Peripheral blood mononuclear cell (primary cell): ENCODE results near the genes EEA1 and NUDT4.

DNA sequence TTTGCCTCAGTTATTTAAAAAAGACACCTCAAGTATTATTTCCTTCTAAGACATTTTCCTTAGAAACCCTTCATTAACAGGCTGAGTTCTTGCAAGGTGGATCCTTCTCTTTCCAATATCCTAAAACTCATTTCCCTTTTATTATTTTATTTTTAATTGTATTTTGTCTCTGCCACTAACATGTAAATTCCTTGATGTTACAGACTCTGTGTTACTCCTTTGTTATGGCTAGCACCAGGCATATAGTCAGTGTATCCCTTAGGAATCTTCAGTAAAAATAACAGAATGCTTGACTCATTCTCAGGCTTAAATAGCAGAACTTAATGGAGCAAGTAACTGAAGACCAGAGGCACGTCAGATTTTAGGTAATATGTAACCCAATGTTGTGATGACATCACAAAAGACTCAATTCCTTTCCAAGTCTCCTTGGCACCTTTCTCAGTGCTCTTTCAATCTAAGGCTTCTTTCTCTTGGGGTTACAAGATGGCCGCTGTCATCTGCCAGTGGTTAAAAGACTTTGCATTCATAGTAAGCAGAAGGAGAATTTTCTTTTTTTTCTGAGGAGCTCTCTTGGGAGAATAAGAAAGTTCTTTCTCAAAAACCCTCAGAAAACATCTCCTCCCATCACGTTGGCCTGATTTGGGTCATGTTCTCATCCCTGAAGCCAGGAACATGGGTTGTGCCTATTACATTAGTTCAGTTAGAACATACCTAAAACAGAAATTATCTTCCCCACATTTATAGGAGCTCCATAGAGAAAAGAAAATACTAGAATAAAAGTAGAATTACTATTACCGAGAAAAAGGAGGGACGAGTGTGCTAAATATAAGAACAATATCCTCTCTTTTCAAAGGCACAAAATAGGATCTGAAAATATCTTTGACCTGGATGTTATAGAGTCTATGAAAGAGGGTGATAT, 33.4 kb upstream of the DCN start:
- PRO-cap, 8 experiments = no peak in any of the 8 experiments

GRCh38 chr12:91240330-91240844, 57.8 kb upstream of the DCN start:
- PRO-cap, 8 experiments = no peak in any of the 8 experiments

GRCh38 chr12:91241595-91242017, 59.0 kb upstream of the DCN start:
- PRO-cap, 8 experiments = no peak in any of the 8 experiments

DNA sequence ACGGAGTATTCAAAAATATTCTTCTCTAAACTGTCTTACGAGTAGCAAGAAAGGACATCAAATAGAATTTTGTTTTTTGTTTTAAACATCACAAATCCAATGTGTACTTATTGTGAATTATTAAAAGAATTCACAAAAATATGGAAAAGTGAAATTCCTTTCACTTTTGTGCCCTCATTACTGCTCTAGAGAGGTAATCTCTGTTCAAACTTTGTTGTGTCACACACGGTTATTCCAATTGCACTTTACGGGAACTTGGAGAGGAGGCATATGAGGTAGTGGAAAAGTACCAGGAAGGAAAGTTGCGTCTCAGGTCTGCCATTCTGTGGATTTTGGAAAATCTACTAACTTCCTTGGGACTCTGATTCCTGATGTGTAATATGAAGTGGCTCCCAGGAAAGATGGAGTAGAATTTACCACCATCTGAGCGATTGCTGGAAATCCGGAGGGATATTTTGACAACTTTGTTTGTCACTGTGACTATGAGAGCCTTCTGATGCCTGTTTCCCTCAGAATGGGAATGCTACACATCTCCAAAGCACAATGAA, 90.9 kb upstream of the DCN start:
- PRO-cap, 8 experiments = no peak in any of the 8 experiments

DNA sequence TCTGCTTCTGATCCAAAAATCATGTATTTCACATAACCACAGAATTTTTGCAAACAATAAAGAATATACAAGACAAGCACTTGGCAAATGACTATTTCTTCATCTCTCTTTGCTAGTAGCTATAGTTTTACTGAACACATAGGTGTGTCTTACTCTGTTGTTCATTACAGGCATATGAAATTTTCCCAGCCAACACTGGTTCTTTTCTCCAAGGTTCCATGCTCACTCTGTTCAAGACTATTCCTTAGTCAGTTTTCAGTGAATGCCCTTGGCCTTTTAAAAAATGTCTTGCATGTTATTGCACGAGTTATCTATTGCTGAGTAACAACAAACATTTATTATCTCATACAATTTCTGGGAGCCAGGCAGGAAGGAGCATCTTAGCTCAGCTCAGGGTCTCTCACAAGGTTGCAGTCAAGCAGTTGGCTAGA, 223.6 kb downstream of the BTG1 start:
- PRO-cap, 8 experiments = no peak in any of the 8 experiments

DNA sequence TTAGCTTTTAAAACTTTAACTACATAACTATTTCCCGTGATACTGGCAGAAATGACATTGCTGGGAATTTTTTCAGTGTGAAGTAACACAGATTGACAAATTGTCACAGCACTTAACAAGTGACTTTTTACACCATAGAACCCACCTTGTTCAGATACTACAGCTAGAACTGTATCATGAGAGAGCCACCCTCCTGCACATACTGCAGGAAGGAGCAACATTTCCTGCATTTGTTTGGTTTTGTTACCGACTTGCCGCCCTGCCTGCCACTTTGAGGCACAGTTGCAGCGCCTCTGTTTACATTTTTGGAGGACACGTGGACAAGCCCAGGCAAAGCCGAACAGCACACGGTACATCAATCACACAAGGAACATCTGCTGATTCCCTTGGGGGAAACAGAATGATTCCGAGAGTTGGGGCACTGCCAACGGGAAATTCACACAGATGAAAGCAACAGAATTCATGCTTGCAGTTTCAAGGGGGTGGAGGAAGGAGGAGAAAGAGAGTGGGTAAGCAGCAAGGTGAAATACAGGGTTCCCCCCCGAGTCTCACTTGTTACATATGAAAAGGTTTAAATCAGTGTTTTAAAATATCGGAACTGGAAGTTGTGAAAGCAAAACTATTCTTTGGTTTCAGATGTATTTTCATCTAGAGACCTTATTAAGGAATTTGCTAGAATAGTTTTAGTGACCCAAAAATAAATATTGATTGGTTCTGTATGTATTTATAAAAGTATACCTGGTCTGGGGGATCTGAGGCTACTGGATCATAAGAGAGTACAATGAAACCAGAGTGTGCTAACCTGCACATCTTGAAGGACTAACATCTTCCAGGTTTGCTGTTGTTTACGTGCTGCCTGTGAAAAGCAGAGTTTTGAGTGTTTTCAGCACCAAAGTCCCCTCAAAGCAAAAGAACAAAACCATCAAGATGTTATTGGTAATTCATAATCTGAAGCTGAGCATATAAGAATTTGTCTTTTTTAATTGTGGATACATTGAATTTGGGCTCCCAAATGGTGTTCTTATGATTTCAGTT, 110.6 kb downstream of the BTG1 start:
- PRO-cap, 8 experiments = peak in 2 of 8 experiments; most common plus-strand start position 243 of the sequence (in 1); most common minus-strand start position 156 of the sequence (in 1)

GRCh38 chr12:92118791-92119574, 26.7 kb downstream of the BTG1 start:
- PRO-cap, 8 experiments = peak in 3 of 8 experiments; most common minus-strand start chr12:92119051 (in 2)

- PRO-cap, 8 experiments = peak in 4 of 8 experiments; most common minus-strand start chr12:92128829 (in 3)
Measured at GRCh38 chr12:92128253-92129200, 17.1 kb downstream of the BTG1 start.

DNA sequence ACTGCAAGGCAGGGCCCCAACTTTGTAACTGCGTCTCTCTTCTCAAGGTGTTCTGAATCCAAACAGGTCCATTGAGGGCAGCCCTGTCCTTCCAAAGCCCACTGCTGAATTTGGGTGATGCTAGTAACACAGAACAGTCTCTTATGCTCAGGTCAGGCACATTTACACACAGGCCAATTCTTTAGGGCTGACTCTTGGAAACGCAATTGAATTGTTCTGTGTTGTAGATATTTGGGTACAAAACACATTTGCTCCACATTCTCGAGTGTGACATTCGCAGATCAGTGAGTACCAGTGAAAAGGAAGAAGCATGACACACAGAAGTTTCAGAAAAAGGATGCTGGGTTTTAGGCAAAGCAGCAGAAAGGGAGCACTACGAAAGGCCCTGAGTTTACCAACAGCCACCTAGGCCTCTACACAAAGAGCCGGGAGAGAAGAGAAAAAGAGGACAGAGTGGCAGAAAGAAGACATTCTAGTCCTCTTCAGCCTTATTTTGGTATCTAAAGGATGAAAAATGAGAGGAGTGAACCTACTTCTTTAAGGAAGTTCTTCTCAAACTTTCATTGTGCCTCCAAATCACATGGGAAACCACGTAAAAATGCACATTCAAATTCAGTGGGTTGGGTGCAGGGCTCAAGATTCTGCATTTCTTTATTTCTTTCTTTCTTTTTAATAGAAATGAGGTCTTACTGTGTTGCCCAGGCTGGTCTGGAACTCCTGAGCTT, 254.4 kb upstream of the BTG1 start:
- PRO-cap, 8 experiments = no peak in any of the 8 experiments

- PRO-cap, 8 experiments = no peak in any of the 8 experiments
Measured at GRCh38 chr12:92437348-92437903, 265.4 kb upstream of the PLEKHG7 start.

DNA sequence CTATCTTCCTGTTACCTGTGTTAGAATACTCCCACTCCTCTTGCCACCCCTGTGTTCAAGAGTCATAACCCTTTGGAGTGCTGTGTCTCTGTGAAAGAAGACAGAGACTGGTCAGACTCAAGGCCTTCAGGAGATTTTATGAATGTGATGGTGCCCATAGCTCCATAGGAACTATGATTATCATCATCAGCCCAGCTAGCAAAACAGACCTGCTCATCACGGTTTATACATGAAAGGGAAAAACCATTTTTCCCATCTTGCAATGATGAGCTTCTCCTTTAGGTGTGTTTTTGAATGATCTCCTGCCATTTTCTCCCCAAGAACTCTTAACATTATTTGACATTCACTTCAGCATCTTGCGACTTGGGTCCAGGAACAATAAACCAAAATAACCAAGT, 113.1 kb upstream of the PLEKHG7 start:
- PRO-cap, 8 experiments = peak in 2 of 8 experiments; most common plus-strand start position 247 of the sequence (in 2)

- PRO-cap, 8 experiments = no peak in any of the 8 experiments
Measured at GRCh38 chr12:92778940-92779695, 76.3 kb downstream of the PLEKHG7 start.

DNA sequence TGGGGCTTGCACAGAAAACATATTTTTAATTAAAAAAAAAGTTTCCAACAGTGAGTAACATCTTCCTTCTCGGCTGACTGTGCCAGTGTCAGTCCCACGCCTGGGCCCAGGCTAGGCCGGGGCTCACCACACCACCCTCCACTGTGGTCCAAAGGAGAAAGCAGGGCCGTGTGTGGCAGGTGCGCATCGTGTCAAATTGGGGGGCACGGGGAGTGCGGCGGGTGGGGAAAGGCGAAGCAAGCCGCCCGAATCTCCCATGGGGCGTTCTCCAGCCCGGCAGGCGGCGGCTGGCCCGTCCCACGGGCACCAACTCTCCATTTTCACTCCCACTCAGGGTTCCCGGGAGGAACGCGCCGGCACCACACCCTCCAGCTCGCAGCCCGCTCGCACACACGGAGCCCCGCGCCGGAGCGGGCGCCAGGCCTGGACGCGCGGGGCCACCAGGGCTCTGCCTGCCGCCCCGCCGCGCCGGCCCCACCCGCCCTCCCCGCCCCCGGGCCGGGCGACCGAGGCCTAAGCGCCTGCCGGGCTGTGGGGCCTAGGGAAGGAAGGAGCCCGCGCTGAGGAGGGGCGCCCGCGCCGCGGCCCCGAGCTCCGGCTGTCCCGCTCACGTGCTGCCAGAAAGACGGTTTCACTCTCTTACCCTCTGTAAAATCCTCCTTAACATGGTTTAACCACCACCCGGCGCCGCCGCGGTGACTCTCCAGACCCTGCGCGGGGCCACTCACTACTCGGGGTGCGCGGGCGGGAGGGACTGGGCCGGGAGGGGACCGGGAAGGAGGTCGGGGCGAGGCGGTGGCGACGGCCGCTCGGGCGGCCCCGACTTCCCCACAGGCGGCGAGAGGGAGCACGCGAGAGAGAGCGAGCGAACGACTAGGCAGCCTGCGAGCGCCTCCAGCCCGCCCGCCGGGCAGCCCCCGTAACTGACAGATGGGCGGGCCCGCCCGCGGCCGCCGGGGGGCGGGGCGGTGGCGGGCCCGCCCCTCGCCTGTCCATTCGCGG, at the start of gene EEA1:
TSS of gene EEA1 (minus strand) at position 896 of the 1,002 bp plus-strand sequence.
- PRO-cap, 8 experiments = peak in 8 of 8 experiments; most common plus-strand start position 141 of the sequence (in 4); most common minus-strand start position 392 of the sequence (in 4)

GRCh38 chr12:92987799-92988323, 58.8 kb upstream of the EEA1 start:
- PRO-cap, 8 experiments = peak in 4 of 8 experiments; most common minus-strand start chr12:92988087 (in 4)

DNA sequence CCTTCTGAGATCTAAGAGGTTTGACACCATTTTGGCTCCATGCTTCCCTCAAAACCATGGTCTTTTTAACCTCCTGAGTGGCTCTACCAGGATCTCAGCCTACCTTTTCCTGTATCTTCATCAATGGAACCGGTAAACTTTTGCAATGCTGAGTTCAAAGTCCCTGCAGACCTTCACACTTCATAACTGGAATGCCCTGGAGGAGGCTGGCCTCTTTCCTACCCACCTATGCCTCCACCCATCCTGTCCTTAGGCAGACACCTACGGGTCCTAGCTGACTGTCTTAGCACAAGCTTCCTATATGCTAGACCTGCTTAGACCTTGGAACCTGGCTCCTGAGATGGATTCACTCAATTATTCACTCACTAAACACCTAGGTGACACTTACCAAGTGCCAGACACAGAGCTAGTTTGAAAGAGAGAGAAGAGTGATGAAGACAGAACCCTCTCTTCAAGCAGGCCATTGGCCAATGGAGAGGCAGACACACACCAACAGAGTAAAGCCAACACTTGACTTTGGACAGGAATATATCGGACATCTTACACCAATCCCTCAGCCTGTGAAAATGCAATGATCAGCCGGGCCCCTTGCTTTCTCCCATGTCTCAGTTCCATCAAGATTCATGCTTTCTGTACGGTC, 89.7 kb upstream of the EEA1 start:
- PRO-cap, 8 experiments = no peak in any of the 8 experiments

GRCh38 chr12:93173367-93173756, 204.4 kb upstream of the NUDT4 start:
- PRO-cap, 8 experiments = no peak in any of the 8 experiments

DNA sequence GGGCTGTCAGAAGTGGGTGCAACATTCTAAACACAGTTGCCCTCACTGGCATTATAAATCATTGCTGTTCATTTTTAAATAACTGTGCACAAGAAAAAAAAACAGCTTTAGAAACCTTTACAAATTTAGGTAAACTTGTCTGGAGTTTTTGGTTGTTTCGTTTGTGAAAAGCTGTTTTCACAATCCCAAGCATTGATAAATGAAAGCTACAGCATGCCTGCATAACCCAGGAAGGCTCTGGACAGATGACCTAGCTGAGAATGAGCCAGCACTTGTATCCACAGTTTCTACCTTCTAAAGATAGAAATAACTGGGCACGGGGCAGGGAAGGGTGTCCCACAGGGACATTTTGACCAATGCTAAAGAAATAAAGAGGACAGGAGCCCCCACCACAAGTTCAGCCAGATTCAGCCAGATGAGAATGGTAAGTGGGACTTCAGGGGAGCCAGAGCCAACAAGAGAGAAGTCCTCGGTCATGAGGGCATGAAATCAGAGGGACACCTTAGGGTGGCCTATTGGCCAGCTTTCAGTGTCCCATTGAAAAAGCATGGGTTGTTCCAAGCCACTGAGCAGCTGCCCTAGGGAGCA, 140.5 kb upstream of the NUDT4 start:
- PRO-cap, 8 experiments = no peak in any of the 8 experiments

DNA sequence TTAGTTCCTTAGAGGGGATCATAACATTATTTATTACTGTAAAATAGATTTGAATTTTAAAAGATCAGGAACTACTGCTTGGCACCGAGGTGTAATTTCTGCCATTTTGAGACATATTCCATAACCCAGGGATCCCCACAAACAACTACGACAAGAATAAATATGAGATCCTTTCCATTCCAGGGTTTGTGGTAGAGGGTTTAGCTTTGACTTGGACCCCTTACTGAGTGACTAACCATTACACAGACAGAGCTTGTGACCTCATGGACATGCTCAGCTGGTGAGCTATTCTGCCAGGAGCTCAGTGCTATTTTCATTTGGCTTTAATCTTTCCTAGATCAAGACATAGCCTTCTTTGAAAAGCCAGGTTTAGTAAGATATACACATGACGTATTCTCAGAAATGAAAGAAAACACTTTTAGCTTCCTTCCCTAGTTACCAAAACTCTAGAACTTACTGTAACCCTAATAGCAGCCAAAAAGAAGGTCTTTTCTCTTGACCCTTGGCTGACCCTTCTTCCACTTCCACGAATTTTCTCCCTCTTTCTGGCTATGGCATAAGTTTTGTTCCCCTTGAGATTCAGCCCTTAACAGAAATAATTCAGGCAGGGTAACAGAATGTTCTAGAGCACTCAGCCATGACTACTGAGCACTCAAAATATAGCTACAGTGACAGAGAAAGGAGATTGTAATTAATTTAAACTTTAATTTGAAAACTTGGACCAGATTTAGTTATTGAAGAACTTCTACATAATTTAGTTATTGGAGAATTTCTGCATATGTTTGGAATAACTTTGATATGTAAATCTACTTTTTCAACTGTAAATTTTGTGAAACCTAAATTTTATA, 75.0 kb upstream of the NUDT4 start:
- PRO-cap, 8 experiments = no peak in any of the 8 experiments

DNA sequence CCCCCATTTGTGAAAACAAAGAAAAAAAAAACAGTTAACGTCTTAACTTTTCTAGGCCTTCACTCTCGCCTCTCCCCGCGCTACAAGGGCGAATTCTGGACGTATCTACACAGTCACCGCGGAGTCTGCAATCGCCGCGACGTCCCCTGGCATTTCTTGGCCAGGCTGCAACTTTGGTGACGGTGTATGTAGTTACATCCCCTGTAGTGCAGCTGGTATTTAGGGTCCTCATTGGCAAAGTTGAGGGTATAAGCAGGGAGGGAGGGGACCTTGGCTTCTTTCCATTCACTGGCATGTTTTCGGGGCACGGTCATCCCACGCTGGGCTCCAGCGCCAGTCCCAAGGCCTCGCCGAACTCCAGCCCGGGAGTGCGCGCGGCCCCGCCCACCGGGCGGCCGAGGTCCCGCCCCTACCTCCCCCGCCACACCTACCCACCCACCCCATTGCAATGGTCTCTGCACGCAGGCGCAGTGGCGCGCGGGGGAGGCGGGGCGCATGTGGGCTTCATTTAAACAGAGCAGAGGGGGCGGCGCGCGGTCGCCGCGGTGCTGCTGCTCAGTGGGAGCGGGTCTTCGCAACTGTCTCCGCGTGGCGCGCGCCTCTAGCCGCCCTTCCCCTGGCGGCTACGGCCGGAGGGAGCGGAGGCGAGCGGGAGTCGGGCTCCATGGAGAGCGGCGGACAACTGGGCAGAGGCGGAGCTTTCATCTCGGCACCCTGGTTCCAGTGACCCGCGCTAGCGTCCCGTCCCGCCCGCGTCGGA, at the start of gene NUDT4:
TSS of gene NUDT4 (plus strand) at position 536 of the 760 bp plus-strand sequence.
- PRO-cap, 8 experiments = peak in 8 of 8 experiments; most common plus-strand start position 537 of the sequence (in 7); most common minus-strand start position 357 of the sequence (in 6)

GRCh38 chr12:93378150-93378281, 291 bp downstream of the NUDT4 start:
- PRO-cap, 8 experiments = no peak in any of the 8 experiments